ENCODE measurements around a stretch of chr3.

- PRO-cap, result no peak
These were observed 72.5 kb downstream of the SENP2 start for GRCh38 chr3:185658253-185659299.

GRCh38 chr3:185701605-185702453 is 115.7 kb downstream of the SENP2 start:
- PRO-cap, result no peak

GRCh38 chr3:185746152-185746771 is 78.6 kb downstream of the IGF2BP2 start:
- PRO-cap, result no peak

- PRO-cap, result no peak
These were observed 27.9 kb downstream of the IGF2BP2 start for GRCh38 chr3:185796689-185797592.

DNA sequence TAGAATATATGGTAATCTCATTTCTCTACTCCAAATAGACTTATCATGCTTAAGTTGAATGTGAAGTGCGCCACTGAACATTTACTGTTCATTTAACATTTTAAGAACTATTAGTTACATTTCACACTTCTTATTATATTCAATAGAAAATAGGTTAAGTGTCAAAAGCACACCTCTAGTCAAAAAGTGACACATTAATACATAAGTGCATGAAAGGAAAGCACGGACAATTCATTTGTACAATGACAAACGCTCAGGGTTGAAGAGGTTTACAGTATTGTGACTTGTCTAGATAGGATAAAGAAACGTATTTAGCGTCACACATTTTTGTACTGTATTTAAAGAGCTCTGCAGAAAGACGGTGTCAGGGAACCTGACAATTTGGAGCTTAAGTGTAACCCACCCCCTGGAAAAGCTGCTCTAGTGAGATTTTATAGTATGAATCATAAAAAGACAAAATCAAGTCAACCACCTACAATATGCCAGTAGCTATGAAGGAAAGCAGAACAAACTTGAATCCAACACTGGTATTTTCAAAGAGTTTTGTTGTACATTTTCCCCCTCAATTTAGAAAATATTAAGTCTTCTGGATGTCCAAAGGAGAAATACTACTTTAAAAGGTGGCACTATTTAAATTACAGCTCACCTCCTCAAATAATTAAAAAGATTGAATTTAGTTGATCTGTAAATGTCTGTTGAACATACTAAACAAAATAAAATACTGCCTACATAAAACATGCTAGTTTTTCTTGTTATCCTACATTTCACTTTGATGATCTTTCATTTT is 5.6 kb downstream of the TRA2B start:
- PRO-cap, result no peak

GRCh38 chr3:185938400-185938593 is 483 bp upstream of the TRA2B start:
- PRO-cap, result no peak

DNA sequence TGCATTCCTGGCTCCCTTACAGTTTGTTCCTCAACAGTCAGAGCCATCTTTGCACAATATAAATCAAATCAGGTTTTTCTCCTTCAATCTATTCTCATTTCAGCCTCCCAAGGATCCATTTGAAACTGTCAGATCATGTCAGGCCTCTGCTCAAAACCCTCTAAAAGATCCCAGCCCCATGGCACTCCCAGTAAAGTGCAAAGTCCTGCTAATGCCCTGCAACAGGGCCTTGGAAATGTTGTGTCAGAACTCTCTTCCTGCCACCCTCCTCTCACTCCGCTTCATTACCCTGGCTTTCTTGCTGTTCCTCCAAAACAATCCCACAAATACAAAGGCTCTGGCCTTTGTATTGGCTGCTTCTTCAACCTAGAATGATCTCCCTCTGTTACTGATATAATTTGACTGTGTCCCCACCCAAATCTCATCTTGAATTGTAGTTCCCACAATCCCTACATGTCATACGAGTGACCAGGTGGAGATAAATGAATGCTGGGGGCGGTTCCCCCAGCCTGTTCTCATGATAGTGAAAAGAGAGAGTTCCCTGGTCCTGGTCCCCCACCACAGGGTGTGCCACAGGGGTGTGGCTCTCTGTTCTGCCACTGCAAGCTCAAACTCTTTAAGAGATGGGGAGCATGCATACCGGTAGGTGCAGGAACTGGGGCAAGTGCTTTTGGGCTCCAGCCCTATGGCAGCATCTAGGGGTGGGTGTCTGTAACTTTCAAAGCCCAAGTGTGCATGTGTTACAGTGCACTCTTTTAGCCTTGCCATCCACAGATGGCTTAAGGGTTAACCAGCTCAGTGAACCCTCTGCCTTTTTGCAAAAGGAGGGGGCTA is 22.9 kb upstream of the TRA2B start:
- PRO-cap, result no peak

GRCh38 chr3:185968186-185968695 is 30.4 kb upstream of the TRA2B start:
- PRO-cap, result no peak

GRCh38 chr3:186121936-186122500 is 13.1 kb upstream of the ETV5 start:
- PRO-cap, result no peak

DNA sequence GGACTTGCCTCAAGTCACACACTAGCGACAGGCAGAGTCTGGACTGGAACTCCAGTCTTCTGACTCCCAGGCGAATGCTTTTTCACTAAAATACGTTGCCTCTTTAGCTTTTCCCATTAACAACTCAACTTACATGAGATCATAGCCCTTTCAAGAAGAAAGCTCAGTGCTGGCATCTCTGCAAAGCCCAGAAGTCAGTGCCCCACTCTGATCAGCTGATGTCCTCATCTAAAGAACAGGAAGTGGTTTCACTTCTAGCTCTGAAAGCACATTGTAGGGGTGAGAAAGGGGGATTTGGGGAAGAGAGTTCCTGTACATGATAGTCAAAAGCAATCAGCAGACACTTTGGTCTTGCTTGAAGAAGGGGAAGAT is 76.2 kb upstream of the ETV5 start:
- PRO-cap, result no peak

GRCh38 chr3:186365002-186365568 is 3.1 kb upstream of the DGKG start:
- PRO-cap, result no peak

DNA sequence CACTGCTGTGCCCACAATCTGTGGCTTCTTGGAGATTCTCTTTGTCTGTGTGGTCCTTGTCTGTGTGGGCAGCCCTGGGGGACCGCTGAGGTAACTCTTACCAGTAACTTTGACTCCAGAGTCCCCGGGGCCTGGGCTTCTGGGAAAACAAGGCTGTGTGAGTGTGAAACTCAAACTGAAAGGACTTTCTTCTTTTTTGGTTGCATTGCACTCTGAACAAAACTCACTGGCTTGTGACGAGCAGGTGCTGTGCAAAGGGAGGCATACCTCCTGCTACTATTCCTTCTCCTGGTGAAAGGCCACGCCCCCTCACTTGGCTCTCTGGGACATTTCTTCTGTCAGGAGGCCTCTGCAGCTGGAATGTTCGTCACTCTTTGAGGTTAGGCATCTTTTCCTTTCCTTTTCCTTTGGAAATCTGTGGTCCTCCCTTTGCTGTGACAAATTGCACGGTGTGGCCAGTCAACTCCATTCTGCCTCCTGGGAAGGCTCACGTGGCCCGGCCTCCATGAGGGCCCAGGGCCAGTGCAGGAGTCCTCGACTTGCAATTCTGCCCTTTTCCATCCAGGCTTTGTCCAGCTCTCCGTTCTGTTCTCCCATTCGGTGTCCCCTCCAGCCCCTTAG is 22.6 kb downstream of the CRYGS start:
- PRO-cap, result no peak

- PRO-cap, result no peak
These were observed 599 bp downstream of the AHSG start for GRCh38 chr3:186613393-186613924.

DNA sequence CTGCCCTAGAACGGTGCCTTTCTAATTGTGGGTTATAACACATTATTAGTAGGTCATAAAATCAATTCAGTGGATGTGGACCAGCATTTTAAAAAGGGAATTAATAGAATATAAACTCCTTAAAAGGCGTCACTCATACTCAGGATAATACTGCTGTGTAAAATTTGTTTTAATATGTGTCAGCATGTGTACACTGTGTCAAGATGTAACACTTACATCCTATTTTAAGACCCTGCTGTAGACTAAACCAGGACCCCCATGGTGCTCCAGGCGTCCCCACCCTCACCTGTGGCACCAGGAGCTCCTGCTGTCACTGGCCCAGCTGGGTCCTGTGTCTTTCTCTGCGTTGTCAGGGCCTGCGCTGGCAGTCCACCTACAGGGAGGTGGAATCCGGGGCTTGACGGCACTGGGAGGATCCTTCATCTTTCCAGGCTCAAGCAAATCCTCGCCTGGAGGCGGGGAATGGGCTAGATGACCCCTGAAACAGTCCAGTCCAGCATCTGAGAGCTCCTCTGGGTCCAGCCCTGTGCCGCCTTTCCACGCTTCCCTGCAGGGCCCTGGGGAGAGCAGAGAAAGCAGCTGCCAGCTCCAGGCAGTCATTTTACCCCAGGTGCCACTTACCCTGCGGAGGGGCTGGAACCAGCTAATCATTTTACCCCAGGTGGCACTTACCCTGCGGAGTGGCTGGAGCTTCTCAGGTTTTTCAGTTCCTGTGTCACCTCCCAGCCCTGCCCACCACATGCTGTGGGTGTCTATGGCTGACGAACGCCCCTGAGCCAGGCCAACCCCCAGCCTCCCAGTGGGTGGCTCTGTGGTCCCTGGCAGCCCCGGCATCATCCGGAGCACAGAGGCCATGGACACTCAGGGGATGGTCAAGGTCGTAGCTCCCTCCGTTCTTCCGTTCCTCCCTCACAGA is 18.1 kb upstream of the ADIPOQ start:
- PRO-cap, result no peak

DNA sequence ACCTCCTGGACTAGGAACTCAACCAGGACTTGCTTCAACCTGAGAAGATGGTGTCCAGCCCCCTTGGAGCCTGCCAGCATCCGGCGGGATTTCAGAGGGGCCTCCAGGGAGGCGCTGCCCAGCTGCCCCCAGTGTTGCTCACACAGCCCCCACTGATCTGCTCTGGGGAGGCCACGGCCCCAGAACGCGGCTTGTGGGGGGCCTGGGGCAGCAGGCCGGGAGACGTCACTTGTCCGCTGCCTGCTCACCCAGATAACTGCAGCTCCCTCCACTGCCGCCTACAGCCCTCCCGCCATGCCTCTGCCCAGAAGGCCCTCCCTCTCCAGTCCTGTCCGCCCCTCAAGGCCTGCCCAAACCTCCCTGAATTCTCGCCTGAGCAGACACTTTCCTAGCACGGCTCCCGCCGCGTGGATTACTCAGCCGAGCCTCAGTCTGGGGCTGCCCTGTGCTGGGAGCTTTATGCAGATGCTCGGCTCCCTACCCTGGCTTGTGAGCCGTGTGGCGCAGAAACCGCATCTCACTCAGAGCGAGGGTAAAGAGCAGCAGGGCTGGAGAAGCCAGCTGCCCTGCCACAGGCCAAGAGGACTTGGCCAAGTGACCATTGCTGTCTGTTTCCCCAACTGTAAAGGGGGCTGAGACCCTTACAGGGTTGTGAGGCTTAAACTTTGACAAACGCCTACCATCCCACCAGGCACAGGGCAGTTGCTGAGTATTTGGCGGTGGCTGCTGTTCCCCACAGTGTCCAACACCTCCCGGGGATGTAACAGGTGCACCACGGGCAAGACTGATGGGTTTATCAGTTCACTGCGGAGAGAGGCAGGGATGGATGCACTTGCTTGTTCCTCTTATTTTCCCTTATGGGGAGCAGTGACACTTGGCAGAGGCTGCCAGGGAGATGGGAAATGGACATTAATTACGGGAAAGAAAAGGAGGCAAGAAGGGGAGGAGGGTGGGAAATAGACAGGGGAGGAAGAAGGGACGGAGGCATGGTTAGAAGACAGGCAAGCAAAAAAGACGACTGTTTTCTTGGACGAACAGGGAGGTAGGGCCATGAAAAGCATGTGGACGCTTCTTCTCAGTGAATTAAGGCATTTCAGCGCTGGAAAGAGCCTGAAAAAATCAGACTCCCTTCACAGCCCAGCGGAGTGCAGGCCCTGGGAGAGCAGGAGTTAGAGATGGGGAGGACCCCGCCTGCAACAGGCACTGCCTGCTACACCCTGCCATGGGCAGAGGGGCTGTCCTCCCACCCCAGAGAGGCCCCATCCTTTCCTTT is 16.8 kb upstream of the ADIPOQ start:
- PRO-cap, result no peak

- PRO-cap, result no peak
These were observed 1.7 kb downstream of the ADIPOQ start for GRCh38 chr3:186844353-186844562.

- PRO-cap, result no peak
These were observed 29.1 kb upstream of the ST6GAL1 start for GRCh38 chr3:186901166-186901696.

- PRO-cap, result no peak
These were observed 2.2 kb downstream of the ST6GAL1 start for GRCh38 chr3:186932483-186933024.

DNA sequence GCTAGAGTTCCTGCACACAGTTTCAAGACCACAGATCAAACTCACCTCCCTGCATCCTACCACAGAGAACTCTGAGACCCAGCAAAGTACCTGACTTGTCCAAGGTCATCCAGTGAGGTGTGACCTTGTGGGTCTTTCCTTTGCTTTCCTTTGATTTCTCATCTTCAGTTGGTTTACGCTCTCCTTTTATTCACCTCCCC is 45.6 kb downstream of the ST6GAL1 start:
- PRO-cap, result no peak

GRCh38 chr3:187078570-187079086 is 60.7 kb downstream of the RPL39L start:
- PRO-cap, result no peak

All from sternocleidomastoid (tissue), 1 donor.